Spinal cord (tissue), 3 donors: ENCODE data around the genes LIPC and ADAM10.

DNA sequence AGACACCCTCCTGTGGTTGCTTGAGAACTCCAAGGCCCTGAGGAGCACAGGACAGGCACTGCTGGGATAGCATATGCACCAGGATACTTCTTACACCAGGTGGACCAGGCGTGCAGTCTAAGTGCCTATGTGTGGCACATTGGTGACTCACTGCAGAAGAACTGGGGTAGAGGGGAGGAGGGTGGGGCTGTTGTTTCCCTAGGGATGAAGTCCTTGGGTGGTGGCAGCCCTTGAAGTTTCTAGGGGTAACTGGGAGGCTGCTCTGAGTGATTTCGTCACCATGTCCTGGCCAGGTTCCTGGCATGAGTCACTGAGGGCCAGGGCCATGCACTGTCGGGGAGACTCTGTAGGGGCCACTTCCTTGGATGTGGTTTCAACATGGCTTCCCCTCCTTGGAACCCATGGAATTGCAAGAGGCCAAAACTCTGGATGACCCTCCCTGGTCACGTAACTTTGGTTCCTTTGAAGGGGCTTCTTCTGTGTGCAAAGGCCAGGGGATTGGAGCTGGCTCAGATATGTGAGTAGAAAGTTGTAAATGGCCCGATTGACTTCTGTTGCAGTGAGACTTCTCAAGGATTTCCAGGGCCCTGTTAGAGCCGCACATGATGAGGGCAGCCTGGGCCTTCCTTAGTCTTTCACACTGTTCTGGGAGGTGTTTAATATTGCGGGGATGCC is 16.0 kb downstream of the MYZAP start:
- PRO-cap: no peak
- RAMPAGE, long total RNA: no peak

GRCh38 chr15:57615316-57615860 is 23.7 kb downstream of the MYZAP start:
- PRO-cap: no peak
- RAMPAGE, long total RNA: no peak

GRCh38 chr15:57679677-57680465 is 26.6 kb upstream of the POLR2M start:
- PRO-cap: no peak
- RAMPAGE, long total RNA: no peak

- PRO-cap: no peak
- RAMPAGE, long total RNA: no peak
Measured at GRCh38 chr15:57783805-57784776, 77.6 kb downstream of the POLR2M start.

GRCh38 chr15:57922744-57923131 is 142.8 kb downstream of the ALDH1A2 start:
- PRO-cap: no peak
- RAMPAGE, long total RNA: no peak

DNA sequence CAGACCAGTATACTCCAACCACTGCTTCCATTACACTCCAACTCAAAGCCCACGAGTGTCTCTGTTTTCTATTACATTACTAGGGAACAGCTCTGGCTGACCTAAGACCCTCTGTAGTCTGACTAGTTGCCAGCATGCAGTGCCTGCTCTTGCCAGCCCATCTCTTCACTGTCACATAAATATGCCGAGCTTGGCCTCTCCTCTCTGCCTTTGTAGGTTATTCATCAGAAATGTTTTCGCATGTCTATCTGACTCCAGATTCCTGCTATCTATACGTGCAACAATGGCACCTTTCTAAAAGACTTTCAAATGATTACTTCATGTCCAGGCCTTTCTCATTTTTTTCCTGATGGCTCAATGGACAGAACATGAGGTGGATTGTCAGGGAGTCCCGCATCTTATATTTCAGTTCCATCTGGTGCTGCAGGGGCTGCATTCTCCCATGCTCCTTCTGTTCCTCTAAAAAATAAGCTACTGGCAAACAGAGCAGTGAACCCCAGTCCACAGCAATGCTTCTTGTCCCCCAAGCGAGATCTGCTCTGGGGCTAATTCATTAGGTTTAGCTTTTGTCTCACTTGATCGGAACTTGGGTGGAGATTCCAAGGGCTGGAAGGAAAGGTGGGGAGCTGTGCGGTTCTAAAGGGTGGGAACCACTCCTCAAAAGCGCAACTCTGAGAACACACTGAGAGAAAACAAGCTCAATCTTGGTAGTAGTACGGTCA is 113.1 kb downstream of the ALDH1A2 start:
- PRO-cap: no peak
- RAMPAGE, long total RNA: no peak

- PRO-cap: no peak
- RAMPAGE, long total RNA: no peak
Measured at GRCh38 chr15:58248020-58248576, 109.9 kb downstream of the AQP9 start.

GRCh38 chr15:58279562-58280001 is 141.4 kb downstream of the AQP9 start:
- PRO-cap: no peak
- RAMPAGE, long total RNA: no peak

DNA sequence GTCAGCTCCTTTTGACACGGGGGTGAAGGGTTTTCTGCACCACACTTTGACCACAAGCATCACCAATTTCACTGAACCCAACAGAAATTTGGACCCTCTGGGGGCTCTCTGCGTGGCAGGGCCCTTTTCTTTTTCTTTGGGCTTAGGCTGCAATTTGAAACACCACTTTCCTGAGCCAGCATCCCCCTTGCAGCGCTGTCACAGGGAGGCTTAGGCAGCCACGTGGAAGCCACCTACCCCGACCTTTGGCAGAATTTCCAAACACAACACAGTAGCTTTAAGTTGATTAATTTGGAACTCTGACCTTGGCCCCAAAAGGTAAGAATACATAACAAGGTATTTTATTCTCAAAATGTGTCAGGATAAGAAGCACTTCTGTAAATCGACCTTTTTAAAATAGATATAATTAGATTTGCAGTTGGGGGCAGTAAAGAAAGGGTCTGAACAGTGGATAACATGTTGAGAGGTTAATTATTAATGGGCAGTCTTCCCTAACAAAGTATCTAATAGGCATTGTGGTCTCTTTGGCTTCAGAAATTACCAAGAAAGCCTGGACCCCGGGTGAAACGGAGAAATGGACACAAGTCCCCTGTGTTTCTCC is at the start of gene LIPC:
Gene LIPC (plus strand): TSS at position 533 of the 601 bp plus-strand sequence.
- PRO-cap: no peak
- RAMPAGE, long total RNA: no peak

DNA sequence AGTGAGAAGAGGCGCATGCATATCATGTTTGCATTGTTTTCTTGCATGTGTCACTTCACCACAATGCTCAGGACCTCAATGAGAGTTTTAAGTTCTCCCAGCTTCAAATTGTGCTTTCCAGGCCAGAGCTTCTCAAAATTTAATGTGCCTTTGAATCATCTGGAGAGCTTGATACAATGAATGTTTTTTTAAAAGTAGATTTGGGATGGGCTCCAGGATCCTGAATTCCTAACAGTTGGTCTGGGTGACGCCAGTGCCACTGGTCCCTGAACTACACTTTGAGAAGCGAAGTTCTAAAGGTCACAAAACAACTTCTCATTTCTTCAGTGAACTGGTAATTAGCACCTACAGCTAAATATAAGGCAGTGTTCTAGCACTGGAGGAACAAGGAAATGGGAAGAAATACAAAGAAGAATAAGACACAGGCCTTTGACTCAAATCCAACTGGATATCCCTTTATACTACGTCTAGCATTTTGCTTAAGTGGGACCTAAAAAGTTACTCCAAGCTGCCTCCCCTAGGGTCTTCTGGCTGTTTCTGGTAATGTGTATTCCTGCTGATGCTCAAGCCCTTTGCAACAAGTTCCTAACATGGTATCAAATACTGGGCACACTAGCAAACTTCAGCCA is 15.8 kb downstream of the LIPC start:
- PRO-cap: no peak
- RAMPAGE, long total RNA: no peak

GRCh38 chr15:58491026-58491483 is 59.3 kb downstream of the LIPC start:
- PRO-cap: no peak
- RAMPAGE, long total RNA: no peak

DNA sequence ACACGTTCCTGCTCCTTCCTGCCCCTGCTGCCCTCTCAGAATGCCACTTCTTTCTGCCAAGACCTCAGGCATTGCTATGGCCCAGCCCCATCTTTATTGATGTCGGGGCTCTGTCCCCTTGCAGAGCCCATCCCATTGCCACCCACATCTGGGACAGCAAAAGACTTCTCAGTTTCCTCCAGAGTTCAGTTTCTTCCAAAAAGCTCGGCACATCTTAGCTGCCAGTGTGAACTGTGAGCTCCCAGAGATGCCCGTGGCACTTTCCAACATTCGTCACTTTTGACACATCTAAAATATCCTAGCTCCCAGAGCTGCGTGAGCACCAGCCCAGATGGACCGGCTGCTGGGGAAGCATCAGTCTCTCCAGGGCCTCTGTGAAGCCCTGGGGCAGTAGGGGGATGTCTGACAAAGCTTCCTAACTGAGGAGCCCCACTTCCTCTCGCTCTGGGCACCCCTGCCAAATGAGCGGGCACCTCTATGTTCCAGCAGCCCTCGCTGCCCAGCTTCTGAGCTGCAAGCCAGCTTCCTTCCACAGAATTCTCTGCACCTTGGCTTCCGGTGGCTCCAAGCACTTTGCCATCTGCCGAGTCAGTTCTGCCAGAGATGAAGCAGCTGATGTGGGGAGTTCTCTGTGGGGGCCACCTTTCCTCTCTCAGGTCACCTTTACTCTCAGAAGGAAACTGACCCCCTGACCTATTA is 91.0 kb downstream of the LIPC start:
- PRO-cap: no peak
- RAMPAGE, long total RNA: no peak

DNA sequence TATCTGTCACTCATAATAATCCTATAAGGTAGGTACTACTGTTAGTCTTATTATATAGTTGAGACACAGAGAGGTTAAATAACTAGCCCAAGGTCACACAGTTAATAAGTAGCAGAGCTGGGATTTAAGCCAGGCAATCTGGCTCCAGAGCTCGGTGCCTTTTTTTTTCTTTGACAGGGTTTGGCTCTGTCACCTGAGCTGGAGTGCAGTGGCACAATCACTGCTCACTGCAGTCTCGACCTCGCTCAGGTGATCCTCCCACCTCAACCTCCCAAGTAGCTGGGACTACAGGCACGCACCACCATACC is 96.5 kb downstream of the LIPC start:
- PRO-cap: no peak
- RAMPAGE, long total RNA: no peak

- PRO-cap: no peak
- RAMPAGE, long total RNA: no peak
Measured at GRCh38 chr15:58574458-58575110, 142.8 kb downstream of the LIPC start.

GRCh38 chr15:58749539-58750190 is at the start of gene ADAM10:
Gene ADAM10 (minus strand): TSS chr15:58749707.
- PRO-cap: no peak
- RAMPAGE, long total RNA: start-site peak on the minus strand at chr15:58749568-58749770, 415 and 613 reads in 2 replicates

- PRO-cap: no peak
- RAMPAGE, long total RNA: no peak
Measured at GRCh38 chr15:58893707-58894326, 39.7 kb downstream of the SLTM start.

DNA sequence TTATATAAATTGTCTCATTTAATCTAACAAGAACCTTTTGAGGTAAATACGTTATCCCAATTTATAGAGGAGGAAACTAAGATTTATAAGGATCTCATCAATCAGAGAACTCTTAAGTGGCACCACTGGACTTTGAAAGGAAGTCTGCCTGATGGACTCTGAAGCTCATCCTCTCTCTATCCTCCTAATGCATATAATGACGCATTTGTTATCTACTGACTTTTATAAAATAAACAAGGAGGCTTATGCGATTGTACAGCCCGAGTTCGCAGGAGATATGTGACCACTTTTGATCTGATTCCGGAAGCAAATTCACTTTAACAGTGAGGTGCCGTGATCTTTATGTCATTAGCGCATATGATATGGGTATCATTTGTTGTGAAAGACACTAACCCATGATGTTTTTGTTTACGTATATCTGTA is 506 bp upstream of the RNF111 start:
- PRO-cap: no peak
- RAMPAGE, long total RNA: no peak

- PRO-cap: no peak
- RAMPAGE, long total RNA: no peak
Measured at GRCh38 chr15:59066506-59067249, 38.3 kb upstream of the CCNB2 start.

GRCh38 chr15:59124237-59124801 is 19.4 kb downstream of the CCNB2 start:
- PRO-cap: no peak
- RAMPAGE, long total RNA: no peak

DNA sequence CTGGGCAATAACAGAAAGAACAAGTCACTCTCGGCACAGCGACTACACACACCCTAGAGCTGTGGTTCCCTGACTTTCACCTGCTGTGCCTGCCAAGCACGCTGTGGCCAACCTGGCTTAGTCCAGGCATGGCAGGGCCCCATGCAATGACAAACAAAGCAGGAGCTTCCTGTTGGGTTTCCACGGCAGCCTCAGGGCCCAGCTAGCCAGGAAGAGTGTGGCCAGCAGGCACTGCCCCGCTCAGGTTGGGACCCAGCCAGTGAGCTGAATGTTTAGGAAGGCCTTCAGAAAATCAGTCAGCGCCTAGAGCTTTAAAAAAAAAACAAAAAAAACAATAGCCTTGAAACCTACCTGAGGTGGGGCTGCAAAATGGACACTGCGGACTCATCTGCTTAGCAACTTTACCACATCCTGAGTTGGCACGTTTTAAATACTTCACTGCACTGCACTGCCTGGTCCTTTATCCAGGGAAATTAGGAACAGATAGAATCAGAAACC is 36.3 kb upstream of the LDHAL6B start:
- PRO-cap: no peak
- RAMPAGE, long total RNA: no peak